Duodenum (tissue), 1 donor: ENCODE measurements around the genes DCAF4, ZFYVE1 and NUMB.

GRCh38 chr14:71253831-71254631, 66.2 kb upstream of the SIPA1L1 start:
- PRO-cap = no peak

DNA sequence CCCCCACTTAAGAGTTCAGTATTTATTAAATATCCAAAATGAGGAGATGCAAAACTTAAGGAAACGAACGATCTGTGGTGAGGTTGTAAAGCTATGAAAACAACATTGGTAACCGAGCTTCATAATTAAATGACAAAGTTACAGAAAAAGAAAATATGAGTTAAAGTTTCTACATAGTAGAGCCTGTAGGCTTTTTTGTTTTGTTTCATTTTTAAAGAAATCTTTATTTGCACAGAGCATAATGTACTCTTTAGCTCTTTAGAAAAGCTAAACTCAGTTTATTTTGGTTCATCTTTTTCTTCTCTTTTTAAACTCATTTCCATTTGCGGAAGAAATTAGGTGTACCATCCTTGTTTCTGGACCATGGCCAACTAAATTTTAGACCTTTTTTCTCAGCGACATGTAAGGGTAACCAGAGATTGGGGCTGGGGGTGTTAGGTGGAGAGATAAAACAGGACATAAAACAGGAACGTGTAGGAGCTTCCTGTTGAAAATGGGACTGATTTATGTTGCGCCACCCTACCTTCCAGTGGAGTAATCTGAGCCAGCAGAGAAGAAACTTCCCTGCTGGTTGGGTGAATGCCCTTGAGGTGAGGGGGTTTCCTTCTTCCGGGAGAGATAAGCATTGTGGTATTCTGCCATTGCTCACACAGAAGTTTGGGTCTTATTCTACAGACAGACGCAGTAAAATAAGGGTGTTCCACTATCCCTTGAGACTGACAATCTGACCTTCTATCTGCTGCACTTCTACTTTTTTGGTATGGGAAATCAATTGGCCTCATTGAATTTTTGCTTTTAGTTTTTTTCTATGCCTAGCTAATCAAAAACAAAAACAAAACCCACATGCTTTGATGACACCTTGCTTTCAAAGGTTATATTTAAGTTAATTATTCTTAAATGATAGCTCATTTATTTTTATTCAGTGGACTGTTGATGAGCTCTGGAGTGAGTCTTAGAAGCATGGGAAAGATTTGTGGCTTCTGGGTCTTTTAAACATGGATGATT, 4.5 kb downstream of the SIPA1L1 start:
- PRO-cap = no peak

DNA sequence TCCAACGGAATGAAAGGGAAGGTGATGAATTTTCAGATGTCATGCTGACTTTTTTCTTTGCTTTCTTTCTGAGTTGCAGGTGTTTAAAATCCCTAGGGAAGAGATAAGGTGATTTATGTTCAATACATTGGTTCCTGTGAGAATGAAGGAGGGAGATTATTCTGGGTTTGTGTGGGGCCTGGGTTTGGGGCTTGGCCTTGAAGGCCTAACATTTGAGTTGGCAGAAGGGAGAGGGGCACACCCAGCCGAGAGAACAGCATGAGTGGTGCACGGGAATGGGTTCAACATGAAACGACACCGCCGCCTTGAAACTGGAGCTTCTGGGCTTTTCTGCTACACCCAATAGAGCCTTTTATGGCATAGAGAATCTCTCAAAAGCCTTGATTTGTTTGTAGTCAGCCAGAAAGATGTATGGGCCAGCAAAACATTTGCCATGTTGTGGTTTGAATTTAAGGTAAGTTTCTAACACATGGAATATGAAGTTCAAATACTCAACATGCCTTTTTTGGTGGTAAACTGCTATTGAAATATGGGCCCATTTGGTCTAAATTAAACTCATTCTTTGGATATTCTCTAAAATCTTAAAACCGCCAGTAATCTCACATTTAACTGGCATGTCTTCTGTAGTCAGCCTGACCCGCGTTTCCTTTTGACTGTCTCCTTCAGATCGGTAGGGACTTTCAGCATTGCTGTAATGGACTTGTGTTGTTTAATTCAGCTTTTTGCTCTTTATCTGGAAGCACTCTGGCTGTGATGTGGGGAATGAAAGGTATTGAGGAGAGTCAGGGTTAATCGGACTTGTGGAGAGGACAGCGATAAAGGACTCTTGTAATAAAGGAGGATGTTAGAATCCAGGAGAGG, 64.1 kb downstream of the SIPA1L1 start:
- PRO-cap = no peak

- PRO-cap = unidirectional peak, minus-strand start at chr14:71529971
Observed at GRCh38 chr14:71529773-71530378, 209.6 kb downstream of the SIPA1L1 start.

- PRO-cap = unidirectional peak, plus-strand start at chr14:72333161
Observed at GRCh38 chr14:72332921-72333389, 400.7 kb downstream of the RGS6 start.

- PRO-cap = no peak
Observed at GRCh38 chr14:72443829-72444536, 449.9 kb downstream of the DPF3 start.

DNA sequence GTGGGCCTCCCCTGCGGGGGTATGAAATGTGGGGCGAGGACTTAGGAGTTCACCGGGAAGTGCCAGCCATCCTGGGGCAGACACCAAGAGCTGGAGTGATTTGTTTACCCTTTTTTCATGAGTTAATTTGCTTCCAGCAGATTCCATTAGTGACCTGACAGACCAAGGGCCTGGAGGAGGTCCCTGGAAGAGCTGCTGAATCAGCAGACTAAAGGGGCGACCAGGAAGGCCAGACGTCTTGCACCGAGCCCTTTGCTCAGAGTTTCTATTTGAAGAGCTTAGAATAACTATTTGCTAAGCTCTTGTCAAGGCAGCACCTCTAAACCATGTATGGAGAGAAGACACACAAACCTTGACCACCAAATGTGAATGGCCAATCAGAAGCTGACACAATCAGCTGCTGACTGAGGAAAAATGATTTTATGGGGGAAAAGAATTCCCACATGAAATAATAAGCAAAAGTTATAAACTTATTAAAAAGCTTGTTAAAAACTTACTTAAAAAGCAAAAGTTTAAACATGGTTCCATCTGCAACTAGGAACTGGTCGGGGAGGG, 37.0 kb downstream of the DPF3 start:
- PRO-cap = no peak

- PRO-cap = bidirectional peak, plus-strand start at chr14:72926501, minus-strand start at chr14:72926256; unidirectional peak, plus-strand start at chr14:72926941
Observed at GRCh38 chr14:72925793-72927036, at the start of gene DCAF4. Gene DCAF4 (plus strand): TSS chr14:72926464.

DNA sequence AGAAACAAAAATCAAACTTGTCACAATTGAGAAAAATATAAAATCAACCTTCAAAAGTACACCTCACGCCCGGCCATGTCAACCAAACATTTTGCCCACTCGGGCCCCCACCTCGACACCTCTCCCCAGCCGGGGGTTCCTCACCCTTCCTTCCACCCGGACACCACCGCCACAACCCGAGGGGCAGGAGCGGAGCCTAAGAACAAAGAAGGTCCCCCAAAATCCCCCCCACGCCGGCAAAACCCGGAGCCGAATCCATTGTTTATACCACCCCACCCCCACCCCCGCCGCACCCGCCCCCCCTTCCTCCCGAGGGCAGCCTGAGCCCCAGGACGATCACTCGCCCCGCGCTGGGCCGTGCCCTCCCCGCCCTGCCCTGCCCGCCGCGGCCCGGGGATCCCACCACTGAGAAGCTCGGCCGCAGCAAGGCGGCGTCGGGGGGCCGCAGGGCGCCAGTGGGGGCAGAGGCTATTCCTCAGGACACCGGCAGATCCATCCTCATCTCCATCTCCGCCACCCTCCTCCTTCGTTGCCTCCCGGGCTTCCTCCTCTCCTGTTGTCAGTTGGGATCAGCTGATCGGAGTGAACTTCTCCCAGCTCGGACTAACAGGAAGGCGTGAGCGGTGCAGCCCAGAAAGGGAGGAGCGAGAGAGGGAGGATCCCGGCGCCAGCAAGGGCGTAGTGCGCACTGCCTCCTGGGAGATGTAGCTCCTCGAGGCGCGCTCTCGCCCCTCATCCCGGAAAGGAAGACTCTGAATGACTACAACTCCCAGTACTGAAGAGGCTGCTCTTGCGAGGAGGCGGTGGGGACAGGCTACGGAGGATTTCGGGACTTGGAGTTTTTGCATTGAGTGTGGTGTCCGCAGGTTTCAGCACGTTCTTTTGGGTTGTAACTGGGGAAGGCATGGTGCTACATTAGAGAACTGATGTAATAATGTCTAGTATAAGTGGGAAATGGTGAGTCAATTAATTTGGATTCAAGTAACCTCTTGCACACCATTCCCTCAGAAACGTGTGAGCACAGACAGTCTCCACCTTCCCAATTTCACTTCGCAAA, at the start of gene ZFYVE1:
Gene ZFYVE1, minus strand, starts transcription at position 584 of the 1,057 bp plus-strand sequence.
- PRO-cap = unidirectional peak, minus-strand start at position 555 of the sequence; unidirectional peak, minus-strand start at position 584 of the sequence; unidirectional peak, minus-strand start at position 605 of the sequence

DNA sequence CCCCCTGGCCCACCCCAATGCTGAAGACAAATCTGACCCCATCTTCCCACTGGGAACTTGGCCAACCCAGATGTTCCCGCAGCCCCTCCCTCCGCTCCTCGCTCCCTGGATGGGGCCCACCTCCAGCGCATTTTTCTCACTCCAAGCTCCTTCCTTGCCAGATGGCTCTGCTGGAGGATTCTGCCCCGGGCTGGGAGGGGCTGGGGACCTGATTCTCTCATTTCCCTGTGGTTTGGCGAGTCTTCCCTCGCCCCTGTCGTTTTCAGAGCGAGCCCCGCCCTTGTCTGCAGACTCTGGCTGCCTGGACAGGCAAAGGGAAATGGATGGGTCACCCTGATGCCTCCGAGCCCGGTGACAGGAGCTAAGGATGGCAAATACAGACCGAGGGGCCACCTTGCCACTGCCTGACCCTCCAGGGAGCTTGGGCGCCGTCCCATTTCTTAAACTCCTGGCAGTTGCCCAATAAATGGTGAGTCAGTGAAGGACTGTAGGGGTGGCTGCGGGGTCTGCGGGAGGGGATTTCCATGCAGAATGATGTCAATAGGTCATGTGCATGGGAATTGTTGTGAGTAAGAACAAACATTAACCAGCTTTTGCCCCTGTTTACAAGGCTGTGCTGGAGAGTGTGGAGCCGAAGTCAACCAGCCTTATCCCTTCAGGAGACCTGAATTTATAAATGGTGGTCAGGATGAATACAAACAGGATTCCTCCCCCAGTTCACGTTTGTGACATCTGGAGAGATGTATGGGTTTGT, 9.0 kb upstream of the PAPLN start:
- PRO-cap = no peak

GRCh38 chr14:73457847-73458651, at the start of gene NUMB:
Gene NUMB (minus strand): TSS chr14:73458546.
- PRO-cap = unidirectional peak, minus-strand start at chr14:73457957; unidirectional peak, minus-strand start at chr14:73458051; unidirectional peak, minus-strand start at chr14:73458286; bidirectional peak, plus-strand start at chr14:73458859, minus-strand start at chr14:73458525

DNA sequence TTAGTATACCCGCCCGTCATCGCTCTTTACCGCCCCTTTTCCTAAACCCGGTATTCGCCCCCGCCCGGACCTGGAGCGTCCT, 147 bp upstream of the NUMB start:
- PRO-cap = no peak

- PRO-cap = bidirectional peak, plus-strand start at chr14:73458859, minus-strand start at chr14:73458525
Observed at GRCh38 chr14:73458734-73459030, 336 bp upstream of the NUMB start.

GRCh38 chr14:73568627-73568880, 459 bp upstream of the ACOT2 start:
- PRO-cap = no peak

DNA sequence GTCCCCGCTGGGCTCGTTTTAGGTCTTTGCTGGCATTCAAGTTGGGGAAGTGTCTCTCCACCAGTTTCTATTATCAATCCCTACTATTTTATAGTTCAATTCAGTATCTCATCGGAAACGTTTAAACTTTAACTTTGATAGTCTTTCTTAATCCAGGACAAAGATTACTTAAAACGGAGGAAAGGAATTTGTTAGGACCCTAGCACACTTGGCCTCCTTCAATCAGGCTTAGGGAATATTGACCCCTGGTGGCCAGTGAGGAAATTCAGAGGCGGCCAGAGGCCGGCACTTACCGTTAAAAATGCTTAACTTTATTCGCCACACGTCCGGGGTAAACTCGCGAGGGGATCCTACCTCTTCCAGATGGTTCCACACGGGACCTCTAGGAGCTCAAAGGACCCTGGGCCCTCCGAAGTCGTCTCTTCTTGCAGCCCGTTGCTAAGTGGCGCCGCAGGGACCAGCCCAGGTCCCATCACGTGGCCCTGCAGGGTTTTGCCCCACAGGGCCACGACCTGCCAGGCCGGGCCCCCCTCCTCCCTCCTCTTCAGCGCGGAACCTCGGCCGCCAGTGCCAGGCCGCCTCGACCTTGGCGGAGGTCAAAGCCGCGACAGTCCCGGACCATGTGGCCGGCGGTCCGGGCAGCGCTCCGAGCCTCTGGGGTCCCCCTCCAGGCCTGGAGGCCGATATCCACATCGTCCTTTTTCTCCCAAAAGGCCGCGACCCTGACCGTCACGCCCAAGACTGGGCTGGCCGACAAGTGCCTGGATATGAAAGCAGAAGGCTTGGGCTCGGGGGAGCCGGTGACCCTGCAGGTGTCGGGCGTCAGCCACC, 11.2 kb upstream of the DNAL1 start:
- PRO-cap = no peak

GRCh38 chr14:73662458-73662947, 17.7 kb downstream of the DNAL1 start:
- PRO-cap = no peak

GRCh38 chr14:73743043-73744011, 16.8 kb downstream of the MIDEAS start:
- PRO-cap = no peak

DNA sequence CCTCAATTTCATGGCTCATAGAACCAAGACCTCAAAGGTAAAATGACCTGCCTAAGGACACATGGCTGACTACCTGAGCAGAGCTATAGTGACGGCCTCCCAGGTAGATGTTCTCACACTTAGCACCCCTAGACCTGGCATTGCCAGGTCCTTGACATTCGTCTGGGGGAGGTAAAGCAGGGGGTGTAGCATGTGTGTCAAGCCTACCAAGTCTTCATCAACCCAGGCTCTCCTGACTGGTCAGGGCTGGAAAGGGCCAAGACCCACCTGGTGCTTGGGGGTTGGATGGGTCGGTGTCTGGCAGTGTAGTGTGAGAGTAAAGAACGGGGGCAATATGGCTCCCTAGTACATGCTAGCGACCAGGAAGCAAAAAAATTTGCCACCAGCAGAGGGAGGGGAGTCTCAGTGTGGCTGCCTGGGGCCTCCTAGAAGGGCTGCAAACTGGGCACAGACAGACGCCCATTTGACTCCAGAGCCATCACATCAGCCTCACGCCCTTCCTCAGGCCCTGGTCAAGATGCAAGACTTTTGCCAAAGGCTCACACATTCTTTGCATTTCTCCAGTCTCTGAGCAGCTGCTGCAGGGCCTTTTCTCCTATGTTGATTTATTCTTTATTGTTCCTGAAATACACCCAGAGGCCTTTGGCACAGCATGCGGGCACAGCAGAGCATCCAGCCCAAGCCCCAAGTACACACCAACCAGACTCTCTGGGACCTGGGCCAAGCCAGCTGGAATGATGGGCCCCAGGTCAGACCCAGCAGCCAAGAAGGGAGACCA, 7.7 kb downstream of the MIDEAS start:
- PRO-cap = no peak

- PRO-cap = no peak
Observed at GRCh38 chr14:73752981-73753884, 6.9 kb downstream of the MIDEAS start.

GRCh38 chr14:73754817-73755968, 4.9 kb downstream of the MIDEAS start:
- PRO-cap = bidirectional peak, plus-strand start at chr14:73755616, minus-strand start at chr14:73755620